ReNcell CX (cell line): ENCODE results near the genes ORM2, ATP6V1G1 and TMEM268.

- PRO-cap, result no peak
These were observed 1.4 kb upstream of the ORM2 start for GRCh38 chr9:114328165-114328769.

DNA sequence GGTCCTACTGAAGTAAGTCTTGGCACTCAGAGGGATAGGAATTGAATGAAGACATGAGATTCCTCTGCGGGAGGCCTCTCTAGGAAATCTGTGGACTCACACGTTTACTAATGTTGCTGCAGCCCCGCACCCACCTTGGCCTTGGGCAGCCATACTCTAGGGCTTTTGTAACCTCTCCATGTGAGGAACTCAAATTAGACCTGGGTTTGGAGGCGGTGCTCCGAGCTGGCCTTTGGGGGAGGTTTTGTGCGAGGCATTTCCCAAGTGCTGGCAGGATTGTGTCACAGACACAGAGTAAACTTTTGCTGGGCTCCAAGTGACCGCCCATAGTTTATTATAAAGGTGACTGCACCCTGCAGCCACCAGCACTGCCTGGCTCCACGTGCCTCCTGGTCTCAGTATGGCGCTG, at the start of gene ORM2:
TSS of gene ORM2 (plus strand) at position 365 of the 409 bp plus-strand sequence.
- PRO-cap, result no peak

GRCh38 chr9:114332546-114332886, 2.8 kb downstream of the ORM2 start:
- PRO-cap, result no peak

- PRO-cap, result no peak
These were observed 19.9 kb downstream of the AKNA start for GRCh38 chr9:114367583-114368589.

DNA sequence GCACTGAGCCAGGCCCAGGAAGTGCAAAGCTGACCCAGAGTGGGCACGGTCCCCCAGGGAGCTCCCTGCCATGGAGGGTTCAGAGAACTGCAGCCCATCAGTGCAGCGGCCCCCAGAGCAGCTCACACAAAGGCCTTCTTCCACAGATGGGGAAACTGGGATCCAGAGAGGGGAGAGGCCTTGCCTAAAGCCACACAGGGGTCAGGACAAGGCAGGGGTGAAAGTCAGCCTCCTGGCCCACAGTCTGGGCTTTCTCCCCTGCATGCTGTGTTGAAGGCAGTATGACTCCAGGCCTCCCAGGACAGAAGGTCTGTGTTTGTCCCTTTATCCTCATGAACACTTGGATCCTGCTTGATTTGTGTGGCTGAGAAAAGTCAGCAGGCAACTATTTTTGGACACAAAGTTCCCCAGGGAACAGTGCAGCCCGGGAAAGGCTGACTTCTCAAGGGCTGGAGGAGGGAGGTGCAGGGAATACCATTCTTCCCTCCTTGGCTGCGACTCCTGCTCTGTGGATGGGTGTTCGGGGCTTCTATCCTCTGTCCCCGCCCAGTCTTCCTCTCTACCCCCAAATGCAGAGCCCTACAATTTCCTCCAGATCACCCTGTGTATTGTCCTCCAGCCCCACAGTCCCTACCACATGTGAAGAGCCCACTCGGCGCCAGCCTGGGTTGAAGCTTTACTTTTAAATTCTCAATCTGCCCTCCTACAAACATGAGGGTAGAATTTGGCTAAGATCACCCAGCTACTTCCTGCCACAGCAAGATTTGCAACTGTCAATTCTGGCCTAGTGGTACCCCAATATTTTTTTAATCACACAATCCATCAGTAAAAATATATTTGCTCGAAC, 4.2 kb downstream of the AKNA start:
- PRO-cap, result no peak

GRCh38 chr9:114397515-114398566, 10.1 kb upstream of the AKNA start:
- PRO-cap, result no peak

DNA sequence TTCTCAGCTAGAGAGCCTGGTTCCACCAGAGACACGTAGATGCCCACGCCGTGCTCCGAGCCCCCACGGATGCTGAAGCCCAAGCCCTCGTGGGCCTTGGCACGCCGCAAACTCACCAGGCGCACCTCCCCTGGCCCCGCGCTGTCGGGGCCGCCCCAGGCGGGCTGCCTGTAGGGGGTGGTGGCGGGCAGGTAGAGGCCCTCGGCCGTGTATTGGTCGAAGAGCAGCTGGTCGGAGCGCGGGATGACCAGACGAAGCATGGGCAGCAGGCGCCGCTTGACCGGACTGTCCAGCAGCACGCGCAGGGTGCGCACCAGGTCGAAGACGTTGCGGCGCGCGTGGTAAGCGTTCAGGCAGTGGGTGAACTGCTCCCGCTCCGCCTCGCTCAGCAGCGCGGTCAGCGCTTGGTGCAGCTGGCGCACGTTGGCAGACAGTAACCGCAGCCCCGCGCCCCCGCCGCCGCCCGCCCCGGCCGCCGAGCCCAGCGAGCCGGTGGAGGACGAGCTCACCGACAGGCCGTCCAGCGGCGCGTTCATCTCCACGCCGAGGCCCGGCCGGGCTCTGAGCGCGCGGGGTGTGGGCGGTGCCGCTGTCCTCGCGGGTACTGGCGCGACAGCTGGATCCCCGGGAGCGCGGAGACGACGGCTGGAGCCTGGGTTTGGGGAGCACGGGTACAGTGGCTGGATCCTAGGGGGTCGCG, 857 bp downstream of the WHRN start:
- PRO-cap, result bidirectional peak, plus-strand start at position 642 of the sequence, minus-strand start at position 542 of the sequence

GRCh38 chr9:114518501-114519217, 13.4 kb upstream of the WHRN start:
- PRO-cap, result no peak

DNA sequence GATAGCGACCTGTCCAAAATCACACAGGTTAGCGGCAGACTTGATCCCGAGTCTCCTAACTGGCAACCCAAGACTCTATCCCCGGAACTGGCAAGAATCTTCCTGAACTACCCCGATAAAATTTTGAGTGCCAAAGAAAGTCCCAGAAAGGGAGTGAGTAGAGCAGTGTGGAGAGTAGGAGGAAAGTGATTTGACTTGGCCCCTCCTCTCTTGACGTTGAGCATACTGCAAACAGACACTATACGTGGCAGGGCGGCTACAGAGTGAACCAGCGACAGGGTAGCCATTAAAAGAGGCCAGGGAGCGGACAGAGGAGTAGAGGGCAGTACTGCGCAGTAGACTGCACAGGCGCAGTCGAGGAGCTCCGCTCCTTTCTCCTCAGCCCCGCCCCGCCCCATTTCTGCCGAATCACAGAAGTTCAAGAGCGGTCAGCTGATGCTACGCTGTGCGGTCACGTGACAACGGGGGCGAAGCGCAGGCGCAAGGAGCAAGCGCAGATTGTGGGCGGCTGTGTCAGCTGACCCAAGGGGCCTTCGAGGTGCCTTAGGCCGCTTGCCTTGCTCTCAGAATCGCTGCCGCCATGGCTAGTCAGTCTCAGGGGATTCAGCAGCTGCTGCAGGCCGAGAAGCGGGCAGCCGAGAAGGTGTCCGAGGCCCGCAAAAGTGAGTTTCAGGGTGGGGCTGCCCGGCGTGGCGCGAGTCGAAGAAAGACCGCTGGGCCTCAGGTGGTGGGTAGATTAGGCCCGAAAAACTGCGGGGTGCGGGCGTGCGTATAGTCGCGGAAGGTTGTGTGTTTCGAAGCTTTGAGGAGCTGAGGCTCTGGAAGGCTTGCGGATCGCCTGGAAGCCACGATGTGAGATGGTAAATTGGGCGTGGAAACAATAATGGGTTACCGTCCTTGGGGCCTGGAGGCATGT, at the start of gene ATP6V1G1:
TSS of gene ATP6V1G1 (plus strand) at position 511 of the 916 bp plus-strand sequence.
- PRO-cap, result bidirectional peak, plus-strand start at position 572 of the sequence, minus-strand start at position 316 of the sequence

DNA sequence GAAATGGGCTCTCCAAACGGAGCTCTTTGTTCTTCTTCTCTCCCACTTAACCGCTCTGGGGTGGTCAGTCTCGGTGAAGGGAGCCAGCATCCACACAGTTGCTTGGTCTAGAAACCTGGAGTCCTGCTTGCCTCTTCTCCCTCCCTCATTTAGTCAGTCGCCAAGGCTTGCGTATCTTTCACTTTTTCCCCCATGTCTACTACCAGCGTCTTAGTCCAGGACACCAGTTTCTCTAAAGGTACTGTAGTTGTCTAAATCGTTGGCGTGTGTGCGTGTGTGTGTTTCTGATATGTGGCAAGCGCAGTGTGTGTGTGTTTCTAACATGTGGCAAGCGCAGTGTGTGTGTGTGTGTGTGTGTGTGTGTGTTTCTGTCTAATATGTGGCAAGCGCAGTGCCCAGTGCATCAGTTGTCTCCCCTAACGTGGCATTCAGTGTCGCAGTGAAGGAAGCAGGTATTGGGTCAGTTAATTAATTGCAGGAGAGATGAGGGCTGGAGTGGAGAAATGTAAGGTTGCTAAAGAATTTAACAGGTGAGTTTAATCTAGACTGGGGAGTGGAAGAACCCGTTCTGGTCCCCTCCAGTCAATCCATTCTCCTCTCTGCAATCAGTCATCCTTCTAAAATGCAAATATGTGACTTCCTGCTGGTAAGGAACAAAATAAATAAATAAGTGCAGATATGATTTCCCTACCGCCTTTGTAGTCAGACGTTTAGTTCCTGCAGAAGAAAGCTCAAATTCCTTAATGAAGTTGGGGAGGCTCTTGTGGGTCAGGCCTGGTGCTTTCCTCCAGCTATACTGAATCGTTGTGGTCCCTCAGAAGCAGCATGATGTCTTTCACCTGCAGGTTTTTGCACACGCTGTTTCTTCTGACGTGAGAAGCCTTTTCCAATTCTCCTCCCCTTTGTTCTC, 861 bp downstream of the ATP6V1G1 start:
- PRO-cap, result no peak

DNA sequence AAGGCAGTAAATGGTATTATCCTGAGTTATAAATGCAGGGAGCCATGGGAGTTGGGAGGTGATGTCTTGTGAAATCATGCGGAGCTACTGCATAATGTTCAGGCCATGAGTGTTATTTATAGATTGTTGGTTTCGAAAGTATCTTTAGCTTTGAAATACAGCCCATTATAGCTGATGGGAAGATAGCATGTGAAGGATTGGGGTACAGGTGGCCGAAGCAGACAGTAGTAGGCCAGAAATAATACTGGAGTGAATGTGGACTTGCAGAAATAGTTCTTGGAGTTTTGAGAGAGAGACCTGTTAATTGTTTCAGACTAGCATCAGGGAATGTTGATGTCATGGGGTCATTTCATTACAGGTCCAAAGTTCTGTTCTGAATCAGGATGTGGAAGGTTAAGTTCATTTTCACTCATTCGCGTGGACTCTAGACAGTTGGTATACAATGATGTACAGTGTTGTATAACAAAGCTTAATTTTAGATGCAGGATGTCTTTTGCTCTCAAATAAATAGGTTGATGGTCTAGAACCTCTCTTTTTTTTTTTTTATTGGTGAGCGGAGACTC, 3.8 kb downstream of the ATP6V1G1 start:
- PRO-cap, result no peak

DNA sequence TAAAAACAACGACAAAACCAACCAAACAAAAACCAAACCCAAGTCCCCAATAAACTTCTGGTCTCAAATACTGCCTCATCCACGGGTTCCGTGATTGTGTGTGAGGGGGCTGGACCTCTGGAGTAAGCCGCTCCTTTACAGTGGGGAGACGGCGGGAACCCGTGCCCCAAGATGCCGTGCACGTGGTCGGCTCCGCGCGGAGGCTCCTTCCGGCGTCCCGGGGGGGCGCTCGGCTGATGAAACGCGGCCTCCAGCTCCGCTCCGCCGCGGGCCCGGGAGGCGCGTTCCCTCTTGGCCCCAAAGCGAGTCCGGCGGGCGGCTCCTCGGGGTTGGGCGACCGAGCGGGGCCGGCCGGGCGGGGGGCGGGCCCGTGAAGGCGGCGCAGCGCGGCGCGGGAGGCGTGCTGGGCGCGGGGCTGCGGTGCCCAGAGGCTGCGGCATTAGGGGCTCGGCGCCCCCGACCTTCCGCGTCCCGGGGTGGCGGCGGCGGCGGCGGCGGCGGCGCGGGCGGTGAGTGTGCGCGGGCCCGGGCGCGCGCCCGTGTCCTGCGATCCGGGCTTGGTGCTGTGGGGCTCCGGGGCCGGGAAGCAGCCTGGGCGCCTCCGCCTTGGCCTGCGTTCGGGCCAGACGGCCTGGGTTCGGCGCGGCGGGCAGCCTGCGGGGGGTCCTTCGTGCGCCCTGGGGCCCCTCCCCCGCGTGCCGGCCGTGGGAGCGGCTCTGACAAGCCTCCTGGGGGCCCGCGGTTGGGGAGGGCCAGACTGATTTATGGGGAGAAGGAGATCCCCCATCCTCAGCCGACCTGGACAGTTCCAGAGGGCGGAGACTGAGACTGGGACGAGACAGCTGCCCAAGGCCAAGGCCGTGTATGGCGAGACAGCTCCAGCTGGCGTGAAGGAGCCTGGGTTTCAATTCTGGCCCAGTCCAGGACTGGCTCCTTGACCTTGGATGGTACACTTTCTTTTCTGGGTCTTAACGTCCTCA, at the start of gene TMEM268:
TSS of gene TMEM268 (plus strand) at position 236 of the 980 bp plus-strand sequence.
- PRO-cap, result bidirectional peak, plus-strand start at position 305 of the sequence, minus-strand start at position 298 of the sequence

DNA sequence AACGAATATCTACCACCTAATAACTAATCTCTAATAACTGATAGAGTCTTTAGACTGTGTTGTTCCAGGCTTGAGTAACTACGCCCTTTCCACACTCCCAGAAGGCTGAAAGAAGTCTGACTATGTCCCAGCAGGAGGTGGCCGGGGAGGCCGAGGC, 274 bp downstream of the TEX53 start:
- PRO-cap, result no peak

DNA sequence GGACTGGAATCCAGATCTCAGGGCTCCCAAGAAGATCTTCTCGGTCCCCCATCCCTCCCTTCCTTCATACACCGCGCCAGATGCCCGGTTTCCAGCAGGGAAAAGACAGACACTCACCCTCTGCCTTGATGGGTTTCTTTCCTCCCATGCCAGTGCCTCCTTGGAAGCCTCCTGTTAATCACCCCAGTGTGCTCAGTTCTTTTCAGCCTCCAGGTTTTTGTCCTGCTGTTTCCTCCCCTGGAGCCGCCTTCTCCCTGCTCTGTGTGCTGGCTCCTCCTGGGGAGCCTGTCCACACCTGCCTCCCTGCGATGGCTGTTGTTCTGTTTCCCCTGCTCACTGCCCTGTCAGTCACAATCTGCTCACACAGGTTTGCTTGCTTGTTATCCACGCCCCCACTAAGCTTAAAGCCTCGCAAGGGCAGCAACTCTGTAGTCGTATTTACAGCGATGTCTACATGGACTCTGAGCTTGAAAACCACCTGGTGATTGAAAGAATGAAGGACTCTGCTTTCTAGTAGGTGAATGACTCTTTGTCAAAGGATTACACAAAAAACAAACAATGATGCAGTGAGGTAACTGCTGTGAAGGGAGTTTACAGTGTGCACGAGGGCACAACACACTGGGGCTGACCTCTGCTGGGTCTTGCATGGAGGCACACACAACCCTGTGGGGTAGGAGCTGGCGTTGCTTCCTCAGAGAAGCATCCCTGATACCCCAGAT, 39.5 kb upstream of the TEX48 start:
- PRO-cap, result no peak

GRCh38 chr9:114884843-114885538, 45.4 kb downstream of the TNFSF8 start:
- PRO-cap, result no peak

DNA sequence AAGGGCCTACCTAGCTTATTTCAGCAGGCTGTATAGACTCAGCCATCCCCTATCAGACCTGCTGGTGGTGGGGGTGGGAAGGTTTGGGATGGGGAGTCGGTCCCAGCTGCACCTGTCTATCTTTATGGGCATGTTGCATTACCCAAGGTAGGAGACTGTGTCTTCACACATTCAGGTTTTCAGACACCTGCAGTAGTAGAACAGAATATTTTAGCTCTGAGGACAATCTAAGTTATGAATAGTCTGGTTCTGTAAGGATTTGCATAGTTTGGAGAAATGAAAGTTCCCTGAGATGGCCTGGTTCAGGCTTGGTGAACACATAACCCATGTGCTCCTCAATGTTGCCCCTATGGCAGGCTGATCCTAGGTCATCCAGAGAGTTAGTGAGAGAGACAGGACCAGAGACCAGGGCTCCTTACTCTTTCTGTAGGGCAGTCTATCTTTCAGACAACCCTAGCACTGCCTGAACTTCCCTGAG, 20.8 kb downstream of the TNFSF8 start:
- PRO-cap, result no peak

DNA sequence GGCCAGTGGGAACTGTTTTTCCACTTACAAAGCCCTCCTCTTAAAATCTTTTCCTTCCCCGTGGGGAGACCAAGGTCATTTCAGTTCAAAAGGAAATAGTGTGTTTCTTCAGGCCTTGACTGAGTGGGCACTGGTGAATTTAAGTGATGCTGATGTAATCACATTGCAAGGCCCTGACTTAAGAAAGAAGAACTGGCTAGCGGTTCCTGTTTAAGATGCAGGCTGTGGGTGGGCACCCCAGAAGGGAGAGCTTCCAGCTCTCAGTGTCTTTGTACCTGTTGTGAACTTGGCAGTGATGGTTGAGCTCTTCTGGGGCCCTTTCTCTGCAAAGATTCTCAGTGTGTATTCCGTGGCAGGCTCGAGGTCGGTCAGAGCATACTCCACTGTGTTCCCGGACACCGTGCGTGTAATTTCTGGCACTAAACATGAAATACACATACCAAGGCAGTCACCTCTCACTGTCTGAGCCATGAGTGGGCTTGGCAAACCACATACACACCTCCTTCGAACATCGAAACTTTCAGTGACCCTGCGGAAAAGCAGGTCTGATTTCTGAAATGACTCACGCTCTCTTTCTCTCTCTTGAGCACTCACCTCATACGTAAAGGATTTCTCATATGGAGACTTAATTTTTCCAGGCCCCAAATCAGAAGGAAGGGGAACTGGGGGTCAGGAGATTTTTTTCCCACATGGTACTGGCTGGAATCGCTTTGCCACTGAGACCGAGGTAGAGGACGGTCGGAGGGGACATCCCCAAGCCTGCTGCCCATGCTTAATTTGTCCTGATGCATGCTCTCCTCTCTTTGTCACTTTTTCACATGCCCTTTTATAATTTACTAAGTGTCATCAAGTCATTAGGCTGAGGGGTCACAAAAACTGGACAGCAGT, 81.9 kb downstream of the TNC start:
- PRO-cap, result no peak

DNA sequence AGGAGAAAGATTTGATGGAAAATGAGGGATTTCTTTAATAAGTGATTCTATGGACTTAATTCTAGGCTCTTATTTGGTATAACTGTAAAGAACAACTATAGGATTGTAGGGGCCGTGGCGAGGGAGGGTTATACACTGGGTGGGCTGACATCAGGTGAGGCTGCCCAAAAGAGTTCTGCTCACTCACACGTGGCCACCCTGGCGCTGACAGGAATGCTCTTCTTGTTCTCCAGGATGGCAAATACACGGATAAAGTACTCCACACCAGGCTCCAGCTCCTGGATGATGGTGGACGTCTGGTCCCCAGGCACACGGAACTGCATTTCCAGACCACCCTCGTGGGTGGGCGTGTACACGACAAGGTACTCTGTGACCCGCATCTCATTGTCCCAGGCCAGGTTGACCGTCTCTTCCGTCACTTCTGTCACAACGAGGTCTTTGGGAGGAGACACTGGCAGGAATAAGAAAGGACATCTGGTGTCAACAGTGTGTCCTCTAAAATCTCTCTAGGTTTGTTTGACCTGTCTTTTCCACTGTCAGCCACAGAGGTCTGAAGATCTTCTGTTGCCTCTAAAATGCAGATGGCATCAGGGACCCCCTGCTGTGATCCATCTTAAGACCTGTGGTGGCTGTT, 33.8 kb downstream of the TNC start:
- PRO-cap, result no peak

GRCh38 chr9:115203088-115203779, 85.3 kb upstream of the TNC start:
- PRO-cap, result no peak

DNA sequence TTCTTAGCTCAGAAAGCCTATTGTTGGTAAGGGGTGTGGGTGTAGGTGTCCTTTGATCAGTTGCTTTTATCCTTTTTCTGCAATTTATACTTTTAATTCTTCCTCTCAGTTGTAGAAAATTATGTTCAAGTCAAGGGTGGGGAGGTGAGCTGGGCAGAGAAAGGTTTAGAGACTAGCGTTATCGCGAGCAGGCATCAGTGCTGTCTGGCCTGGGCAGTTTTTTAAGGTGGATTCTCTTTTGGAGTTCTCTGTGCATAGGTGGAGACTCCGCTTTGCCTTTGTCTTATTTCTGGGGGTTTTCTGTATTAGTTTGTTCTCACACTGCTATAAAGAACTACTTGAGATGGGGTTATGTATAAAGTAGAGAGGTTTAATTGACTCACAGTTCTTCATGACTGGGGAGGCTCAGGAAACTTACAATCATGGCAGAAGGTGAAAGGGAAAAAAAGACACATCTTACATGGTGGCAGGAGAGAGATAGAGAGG, 163.9 kb upstream of the TNC start:
- PRO-cap, result no peak